Fibroblast of the aortic adventitia (primary cell): ENCODE measurements around the genes RAD21L1 and STK35.

DNA sequence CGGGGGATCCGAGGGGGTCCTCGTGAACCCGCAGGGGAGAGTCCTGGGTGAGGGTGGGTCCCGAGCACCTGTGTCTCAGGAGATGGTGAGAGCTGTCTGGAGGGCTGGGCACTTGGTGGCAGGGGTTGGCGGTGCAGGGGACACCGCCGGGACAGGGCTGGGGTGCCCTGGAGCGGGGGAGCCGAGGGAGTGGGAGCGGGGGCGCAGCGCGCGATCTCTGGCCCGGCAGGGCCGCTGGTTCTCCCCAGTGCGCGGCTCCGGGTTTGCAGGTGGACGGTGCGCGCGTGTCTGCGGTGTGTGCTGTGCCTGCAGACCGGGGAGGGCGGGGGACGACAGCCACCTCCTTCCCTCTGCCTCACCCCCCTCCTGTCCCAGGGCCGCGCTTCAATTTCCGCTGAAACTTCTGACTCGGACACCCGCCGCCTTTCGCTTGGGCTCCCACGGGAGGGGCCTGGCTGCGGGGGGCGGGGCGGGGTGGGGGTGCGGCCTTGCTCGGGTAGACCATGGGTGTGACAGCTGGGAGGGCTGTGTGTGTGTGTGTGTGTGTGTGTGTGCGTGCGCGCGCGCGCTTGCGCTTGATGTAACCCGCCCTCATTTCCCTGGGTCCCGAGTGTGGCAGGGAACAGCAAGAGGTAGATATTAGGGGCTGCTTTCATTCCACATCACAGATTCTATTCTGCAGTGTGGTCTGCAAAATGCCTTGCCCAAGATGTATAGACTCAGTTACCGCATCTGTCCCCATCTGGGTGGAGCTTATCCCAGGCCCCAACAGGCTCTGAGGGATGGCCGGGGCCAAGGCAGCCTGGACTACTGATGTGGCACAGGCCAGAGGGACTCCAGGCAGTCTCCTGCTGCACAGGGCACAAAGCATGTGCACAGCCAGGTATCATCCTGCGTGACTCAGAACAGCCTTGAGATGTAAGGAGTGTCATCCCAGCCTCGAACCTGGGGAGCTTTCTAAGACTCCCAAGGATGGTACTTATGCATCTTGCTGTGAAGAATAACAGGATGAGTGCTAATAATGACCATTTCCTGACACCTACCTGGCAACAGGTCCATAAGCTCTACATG is 1.3 kb downstream of the TRIB3 start:
- CAGE, long polyA plus RNA = no peak

- CAGE, long polyA plus RNA = no peak
These were observed 1.6 kb downstream of the RBCK1 start for GRCh38 chr20:409369-410359.

- CAGE, long polyA plus RNA = no peak
These were observed 25.5 kb downstream of the RBCK1 start for GRCh38 chr20:433515-434081.

- CAGE, long polyA plus RNA = no peak
These were observed 23.8 kb downstream of the TBC1D20 start for GRCh38 chr20:438333-439141.

DNA sequence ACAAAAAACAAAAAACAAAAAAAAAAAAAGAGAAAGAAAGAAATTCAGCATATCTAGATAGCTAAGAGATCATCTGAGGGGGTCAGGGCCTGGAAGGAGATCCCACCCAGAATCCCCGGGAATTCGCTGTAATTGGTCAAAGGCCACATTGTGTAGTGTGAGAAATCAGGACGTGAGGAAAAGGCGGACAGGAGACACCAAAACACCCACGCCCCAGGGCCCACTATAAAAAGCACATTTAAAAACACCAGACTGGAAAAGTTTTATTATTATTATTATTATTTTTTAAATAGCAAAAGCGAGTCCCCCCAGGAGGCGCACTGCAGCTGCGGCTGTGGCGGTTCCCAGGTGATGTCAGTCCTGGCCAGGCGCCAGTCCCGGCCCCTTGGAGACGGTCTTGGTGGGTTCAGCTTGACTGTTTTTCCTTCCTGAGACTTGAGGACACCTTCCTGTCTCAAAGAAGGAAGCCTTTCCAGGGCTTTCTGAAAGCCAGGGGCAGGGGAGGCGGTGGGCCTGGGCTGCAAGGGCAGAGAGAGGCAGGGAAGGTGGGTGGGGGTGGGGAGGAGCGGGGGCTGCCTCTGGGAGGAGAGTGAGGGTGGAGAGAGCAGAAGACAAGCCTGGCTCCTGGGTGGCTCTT is 14.6 kb downstream of the TCF15 start:
- CAGE, long polyA plus RNA = no peak

GRCh38 chr20:652302-652813 is 642 bp downstream of the SRXN1 start:
- CAGE, long polyA plus RNA = no peak

- CAGE, long polyA plus RNA = no peak
These were observed 40.1 kb downstream of the SLC52A3 start for GRCh38 chr20:727817-728908.

DNA sequence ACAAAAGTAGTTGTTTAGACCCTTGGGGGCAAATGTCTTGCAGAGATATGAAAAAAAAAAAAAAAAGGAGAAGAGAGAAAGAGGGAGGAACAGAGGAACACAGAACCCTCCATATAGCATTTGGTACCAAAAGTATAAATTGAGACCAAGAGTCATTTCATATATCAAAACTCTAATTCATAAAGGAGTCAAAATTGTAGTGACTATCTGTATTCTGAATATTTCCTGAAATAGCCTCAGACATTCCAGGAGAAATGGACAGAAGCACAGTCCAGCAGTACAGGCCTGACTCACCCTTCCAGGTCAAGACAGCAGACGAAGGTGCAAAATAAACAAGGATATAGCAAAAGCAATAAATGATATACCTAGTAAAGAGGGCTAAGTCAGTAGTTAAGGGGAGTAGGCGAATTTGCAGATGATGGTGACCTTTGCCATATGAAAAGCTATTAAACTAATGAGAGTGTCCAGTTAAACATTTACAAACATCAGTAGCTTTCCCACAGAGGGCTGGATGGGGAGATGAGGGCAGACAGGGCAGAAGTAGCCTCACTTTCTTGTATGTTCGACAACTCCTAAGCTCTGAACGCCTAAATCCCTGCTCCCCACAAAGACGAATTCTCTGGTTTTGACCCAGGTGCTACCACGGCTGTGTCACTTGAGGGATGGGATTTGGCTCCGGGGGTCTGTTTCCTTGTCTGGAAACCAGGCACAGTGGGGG is 3.5 kb upstream of the SLC52A3 start:
- CAGE, long polyA plus RNA = no peak

DNA sequence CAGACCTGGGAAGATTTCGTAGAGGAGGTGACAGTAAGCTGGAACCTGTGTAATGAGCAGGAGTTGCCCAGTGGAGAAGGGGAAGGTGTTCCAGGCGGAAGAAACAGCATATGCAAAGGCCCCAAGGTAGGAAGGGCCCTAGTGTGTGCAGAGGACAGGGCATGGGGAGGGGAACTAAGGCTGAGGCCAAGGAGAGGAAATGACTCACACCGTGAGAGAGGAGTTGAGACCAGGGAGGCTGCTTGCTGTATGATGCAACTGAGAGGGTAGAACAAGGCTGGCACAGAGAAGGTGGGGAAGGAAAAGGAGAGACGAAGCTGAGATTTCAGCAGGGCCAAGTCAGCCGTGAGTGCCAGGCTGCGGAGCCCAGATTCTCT is 34.7 kb downstream of the ANGPT4 start:
- CAGE, long polyA plus RNA = no peak

- CAGE, long polyA plus RNA = no peak
These were observed 28.3 kb downstream of the RSPO4 start for GRCh38 chr20:973604-974347.

DNA sequence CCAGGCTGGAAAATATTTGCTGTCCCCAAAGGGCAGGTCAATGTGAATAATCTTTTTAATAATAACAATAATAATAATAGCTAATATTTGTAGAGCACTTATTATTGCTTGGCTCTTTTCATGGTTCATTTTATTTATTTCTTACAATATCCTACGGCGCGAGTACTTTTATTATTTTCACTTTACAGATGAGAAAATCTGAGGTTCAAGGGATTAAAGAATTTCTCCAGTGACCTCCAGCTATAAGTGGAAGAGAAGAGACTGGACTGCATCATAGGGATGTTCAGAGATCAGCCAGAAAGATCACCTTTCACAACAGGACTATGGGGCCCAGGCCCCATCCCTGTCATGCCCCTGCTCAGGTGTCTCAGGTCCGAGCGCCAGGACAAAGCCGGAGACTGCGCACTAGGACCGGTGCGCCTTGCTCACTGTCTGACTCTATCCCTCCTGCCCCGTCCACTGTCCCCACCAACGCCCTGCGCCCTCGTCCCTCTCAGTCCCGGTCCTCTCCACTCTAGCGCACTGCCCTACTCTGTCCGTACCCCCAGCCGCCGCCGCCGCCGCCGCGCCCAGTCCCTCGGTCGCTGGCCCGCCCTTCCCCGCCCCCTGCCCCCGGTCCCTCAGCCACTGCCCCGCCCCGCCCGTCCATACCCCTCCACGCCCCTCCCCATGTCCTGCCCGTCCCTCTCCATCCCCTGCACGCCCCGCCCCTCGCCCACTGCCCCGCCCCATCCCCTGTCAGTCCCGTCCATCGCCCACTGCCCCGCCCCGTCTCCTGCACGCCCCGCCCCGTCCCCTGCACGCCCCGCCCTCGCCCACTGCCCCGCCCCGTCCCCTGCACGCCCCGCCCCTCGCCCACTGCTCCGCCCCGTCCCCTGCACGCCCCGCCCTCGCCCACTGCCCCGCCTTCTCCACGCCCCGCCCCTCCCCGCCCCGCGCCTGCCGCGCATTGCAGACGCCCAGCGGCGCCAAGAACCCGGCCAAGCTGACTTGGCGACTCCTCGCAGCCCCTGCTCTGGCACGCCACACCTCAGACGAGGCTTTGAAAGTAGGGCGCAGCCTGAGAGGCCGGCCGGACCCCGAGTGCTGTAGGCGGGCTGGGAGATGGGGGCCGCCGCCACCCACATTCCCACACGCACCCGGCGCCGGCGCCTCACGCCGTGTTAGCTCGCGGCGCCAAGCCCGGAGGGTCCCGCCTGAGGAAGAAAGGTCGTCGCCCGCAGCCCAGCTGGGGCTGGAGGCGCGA is at the start of gene RAD21L1:
Gene RAD21L1 (plus strand): TSS at position 952 of the 1,246 bp plus-strand sequence.
- CAGE, long polyA plus RNA = no peak

- CAGE, long polyA plus RNA = no peak
These were observed 777 bp downstream of the SDCBP2 start for GRCh38 chr20:1327737-1328987.

DNA sequence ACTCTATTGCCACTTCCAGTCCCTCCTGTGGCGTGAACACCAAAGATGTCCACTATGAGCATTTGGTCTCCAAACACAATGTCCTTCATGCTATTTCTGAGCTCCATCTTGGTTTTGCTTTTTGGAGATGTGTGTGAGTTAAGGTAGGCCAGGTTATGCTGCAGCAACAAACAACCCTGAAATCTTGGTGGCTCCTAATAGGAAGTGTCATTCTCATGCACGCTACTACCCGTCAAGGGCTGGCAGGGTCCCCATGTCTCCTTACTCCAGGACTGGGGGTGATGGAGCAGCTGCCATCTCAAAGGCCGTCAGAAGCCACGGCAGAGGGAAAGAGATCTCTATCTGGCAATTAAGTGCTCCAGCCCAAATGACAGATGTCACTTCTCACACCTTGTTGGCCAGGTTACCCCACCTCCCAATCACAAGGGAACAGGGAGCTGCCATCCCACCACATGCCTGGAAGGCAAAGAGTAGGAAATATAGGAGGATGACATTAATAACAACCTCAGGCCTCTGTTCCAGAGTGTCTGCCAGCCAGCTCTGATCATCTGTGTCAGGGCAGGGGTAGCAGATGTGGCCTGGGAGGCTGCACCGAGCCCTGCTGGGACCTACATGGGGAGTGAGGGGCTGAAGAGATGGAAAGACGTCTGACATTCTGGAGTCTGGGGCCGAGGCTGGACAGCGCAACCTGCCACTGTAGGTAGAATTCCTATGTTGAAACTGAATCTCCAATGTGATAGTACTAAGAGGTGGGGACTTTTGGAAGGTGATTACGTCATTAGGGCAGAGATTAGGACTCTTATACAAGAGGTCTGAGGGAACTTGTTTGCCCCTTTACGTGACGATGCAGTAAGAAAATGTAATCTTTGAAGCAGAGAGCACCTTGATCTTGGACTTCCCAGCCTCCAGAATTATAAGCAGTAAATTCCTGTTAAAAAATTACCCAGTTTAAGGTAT is 4.7 kb upstream of the SDCBP2 start:
- CAGE, long polyA plus RNA = no peak

- CAGE, long polyA plus RNA = no peak
These were observed 3.2 kb downstream of the FKBP1A start for GRCh38 chr20:1389500-1390146.

- CAGE, long polyA plus RNA = no peak
These were observed 25.4 kb upstream of the FKBP1A start for GRCh38 chr20:1418170-1418734.

DNA sequence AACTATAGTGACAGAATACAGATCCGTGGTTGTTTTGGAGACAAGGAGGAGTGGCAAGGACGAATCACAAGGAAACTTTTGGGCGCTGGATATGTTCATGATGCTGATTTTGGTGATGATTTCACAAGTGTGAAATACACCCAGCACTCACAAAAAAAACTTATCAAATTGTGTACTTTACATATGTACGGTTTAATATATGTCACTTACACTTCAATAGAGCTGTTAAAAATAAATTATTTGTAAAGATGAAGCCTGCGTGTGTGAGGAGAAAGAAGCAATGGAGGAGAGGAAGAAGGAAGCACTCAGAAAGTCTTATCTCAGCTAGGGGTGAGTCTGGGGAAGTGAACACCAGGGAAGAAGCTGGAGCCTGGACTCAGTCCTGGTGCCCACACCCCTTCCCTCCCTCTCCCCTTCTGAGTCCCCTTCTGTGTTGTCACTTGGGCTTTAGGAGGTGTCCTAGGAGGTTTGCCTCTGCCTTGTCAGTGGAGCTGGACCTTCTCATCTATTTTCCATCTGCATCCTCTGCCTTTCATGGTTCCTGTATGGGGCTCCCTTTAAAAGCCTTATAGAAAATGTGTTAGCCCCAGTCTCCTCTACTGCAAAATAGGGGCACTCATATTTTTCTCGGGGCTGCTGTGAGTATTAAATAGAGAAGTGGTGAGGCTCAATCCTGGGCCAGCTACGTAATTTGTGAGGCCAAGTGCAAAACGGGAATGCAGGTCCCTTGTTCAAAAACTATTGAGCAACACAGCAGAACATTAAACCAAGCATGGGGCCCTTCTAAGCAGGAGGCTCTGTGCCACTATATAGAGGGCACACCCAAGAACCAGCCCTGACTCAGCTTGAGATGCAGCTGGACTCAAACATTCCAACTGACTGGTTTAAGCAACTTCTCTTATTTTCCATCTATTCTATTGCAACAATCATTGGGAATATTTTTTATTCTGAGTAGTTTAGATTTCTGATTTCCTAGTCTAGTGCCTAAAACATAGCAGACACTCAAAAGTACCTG is 1.8 kb downstream of the SIRPB2 start:
- CAGE, long polyA plus RNA = no peak

DNA sequence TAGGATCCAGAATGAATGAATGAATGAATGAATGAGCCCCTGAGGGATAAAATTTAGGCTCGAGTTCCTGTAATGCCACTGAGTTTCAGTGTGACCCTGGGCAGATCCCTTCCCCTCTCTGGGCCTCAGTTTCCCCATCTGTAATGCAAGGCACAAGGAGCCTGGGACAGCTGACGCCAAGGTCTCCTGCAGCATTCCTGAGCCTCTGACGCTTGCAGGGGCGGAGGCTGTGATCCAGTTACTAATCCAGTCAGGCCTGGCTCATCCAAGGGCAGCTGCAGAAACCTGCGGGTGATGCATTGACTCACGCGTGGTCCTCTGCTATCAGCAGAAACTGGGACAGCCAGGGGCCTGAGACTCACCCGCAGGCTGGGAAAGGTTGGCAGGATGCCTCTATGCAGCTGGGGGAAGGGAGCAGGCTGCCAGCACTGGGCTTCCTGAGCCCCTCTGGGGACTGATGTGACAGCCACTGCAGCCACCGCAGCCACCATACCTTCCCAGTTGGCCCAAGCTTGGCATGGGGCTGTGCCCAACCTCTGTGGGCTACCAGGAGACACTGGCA is 65.0 kb upstream of the SIRPA start:
- CAGE, long polyA plus RNA = no peak

DNA sequence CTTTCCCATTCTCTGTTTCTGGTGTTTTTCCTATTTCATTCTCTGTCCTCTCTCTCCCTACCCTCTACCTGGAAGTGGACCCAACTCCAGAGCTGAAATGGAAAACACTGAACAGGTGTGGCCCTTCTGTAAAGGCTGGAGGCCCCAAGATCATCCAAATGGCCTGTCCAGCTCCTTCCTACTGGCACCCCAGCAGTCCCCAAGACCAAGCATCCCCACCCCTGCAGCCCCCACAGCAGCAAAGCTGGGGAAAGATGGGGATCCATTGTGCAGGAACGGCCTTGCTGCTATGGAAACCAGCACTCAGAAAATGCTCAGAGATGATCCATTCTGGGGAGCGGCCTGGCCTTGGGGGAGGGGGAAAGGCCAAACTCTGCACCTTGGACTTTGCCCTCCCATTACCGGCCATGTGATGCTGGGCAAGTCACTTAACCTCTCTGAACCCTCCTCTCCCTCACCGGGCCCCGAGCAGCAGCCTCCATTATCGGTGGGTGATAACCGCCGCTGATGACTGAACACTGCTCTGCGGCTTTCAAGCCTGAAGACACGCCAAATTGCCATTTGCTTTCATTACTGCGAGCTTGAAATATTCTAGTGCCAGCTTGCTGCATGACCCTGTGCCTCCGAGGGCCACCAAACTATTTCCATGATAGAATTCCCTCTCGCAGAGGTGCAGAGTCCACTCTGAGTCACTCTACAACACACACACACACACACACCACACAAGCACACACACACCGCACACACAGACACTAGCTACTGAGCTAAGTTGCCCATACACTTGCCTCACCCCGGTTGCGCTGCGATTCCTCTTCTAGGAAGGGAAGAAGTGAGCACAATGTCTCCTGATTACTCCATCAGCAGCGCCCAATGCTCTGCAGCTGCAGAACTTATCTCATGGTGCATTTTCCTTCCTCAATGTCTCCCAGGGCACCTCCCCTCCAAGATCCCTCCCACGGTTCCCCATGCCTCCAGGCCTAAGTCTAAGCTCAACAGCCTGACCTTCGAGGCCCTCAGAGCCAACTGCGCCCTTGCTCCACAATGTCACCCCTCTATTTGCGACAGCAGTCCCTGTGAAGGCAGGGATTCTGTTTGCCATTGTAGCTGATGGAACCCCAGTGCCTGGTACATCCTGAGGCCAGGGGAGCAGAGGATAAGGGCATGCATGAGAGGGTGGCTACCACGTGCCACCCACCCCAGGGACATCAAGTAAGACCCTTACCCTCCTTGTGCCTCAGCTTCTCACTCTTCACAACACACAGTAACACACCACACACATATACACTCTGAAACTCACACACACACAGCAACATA is 20.5 kb upstream of the SIRPA start:
- CAGE, long polyA plus RNA = no peak

DNA sequence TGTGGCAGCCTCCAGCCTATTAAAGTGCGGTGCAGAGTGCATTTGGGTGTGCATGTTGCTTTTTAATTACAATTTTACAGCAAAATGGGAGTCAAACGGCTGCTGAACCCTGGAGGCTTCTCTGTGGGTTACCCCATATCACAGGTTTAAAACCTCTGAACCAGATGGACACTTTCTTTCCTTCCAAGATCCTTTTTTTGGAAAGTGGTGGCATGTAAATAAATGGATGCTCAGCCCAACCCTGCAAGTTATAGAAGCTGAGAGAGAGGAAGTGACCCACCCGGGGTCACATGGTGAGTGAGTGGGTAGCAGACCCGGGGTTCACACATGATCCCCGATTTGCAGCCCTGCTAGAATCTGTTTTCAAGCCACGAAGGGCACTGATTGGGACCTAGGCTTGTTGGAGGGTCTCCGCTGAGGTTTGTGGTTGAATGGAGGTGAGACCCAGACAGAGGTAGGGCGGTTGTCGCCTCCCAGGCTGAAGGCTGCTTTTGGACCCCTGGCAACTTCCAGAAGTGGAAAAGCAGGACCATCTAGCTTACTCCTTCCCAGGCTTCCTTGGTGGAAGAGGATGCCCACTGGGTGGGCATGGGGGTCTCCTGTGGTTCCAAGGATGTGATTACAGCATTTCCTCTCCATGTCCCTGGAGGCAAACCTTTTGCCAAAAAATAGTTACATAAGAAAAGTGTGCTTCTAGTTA is 32.1 kb downstream of the SIRPA start:
- CAGE, long polyA plus RNA = no peak

DNA sequence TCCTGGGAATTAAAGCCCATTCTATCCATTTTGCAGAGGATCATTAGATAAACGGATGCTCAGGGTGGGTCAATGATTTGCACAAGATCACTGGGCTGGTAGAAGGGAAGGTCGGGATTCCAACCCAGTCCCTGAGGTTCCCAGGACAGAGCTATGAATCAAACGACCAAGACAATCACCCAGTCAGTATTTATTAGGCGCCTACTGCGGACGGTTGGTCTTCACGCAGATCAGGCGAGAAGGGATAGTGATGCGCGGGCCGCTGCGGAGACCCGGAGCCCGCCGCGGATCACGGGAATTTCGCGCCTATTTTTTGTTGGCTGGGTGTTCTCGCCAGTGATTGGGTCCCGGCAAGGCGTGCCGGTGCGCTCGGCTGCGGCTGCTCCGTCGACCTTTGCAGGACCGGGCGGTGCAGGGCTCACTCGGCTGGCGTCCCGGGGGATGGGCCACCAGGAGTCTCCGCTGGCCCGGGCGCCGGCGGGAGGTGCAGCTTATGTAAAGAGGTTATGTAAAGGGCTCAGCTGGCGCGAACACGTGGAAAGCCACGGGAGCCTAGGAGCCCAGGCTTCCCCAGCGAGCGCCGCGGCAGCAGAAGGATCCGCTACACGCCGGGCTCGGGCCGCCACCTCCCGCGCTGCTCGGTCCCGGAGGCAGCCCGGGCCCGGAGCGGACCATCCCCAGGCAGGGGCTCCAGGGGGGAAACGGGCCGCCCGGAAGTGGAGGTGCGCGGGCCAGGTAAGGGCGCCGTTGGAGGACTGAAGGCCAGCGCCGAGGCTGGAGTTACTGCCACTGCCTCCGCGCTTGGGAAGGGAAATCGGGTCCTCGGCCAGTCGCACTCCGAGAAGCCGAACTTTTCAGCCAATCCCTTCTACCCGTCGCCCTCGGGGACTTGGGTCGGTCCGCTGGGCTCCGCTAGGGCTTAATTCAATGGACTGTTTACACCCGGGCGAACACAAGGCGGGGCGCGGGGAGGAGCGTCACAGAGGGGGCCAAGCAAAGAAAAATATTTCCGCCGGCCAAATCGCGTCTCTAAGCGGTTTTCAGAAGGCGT is at the start of gene STK35:
Gene STK35 (plus strand): TSS at position 387 of the 1,051 bp plus-strand sequence.
- CAGE, long polyA plus RNA = no peak